GM19239 (cell line): ENCODE measurements around a stretch of chr11.

DNA sequence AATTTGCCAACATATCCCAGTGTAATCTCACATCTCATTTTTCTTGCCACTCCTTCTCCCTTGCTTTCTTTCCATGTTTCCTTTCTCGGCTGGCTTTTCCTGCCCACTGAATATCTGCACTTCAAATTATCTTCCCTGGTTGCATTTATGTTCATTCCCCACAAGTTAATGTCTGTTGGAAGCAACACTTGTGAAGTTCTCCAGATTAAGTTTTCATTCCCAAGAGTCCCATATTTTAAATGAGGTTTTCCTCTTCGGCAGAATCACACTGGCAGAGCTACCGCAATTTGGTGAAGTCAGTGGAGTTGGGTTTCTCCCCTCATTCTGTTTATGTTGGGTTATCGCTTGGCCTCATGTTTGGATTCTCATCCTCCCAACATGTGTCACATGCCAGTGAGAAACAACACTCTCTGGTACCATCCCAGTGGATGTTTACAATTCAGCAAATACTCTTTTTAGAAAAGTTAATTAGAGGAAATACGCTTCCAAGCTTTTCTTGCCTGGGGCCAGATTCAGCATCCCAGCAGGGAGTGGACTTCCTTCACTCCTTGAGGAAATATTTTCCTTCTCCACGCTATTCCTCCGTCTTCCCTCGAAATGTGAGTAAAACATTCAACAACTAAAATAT, 2.2 kb downstream of the PAMR1 start:
- RRBS = no CpG with 5 or more reads among the region's 8 CpGs

DNA sequence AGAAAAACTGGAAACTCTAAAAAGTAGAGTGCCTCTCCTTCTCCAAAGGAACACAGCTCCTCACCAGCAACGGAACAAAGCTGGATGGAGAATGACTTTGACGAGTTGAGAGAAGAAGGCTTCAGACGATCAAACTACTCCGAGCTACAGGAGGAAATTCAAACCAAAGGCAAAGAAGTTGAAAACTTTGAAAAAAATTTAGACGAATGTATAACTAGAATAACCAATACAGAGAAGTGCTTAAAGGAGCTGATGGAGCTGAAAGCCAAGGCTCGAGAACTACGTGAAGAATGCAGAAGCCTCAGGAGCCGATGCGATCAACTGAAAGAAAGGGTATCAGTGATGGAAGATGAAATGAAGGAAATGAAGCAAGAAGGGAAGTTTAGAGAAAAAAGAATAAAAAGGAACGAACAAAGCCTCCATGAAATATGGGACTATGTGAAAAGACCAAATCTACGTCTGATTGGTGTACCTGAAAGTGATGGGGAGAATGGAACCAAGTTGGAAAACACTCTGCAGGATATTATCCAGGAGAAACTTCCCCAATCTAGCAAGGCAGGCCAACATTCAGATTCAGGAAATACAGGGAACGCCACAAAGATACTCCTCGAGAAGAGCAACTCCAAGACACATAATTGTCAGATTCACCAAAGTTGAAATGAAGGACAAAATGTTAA, 41.4 kb downstream of the TRIM44 start:
- RRBS = no CpG with 5 or more reads among the region's 13 CpGs

DNA sequence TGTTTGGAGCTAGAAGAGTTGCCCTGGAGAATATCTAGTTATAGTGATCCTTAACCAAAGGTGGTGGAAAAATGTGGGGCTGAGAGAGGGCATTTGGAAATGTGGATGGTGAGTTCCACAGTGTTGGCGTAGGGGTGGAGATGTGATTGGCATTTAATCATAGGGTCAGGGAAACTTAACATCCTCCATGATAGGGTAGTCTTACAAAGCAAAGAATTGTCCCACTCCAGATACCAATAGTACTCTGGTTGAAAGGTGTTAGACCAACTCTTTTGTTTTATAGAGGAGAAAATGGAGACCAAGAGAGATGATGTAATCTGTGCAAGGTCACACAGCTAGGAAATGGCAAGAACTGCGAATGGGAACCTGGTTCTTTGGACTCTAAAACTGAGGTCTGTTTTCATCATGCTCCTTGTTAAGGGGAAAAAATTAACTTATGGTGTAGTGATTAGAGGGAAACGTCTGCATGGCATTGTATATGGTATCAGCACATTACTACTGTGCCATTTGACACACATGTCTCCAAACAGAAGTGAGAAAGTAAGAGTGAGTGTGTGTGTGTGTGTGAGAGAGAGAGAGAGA, 171.2 kb downstream of the COMMD9 start:
- RRBS = no CpG with 5 or more reads among the region's 3 CpGs

DNA sequence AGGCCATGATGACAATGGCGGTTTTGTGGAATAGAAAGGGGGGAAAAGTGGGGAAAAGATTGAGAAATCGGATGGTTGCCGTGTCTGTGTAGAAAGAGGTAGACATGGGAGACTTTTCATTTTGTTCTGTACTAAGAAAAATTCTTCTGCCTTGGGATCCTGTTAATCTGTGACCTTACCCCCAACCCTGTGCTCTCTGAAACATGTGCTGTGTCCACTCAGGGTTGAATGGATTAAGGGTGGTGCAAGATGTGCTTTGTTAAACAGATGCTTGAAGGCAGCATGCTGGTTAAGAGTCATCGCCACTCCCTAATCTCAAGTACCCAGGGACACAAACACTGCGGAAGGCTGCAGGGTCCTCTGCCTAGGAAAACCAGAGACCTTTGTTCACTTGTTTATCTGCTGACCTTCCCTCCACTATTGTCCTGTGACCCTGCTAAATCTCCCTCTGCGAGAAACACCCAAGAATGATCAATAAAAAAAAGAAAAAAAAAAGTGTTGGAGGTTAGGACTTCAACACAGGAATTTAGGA, 143.6 kb downstream of the COMMD9 start:
- RRBS = no CpG with 5 or more reads among the region's 6 CpGs

- RRBS = no CpG with 5 or more reads among the region's 4 CpGs
These were observed 140.5 kb downstream of the COMMD9 start for GRCh38 chr11:36148625-36149219.

DNA sequence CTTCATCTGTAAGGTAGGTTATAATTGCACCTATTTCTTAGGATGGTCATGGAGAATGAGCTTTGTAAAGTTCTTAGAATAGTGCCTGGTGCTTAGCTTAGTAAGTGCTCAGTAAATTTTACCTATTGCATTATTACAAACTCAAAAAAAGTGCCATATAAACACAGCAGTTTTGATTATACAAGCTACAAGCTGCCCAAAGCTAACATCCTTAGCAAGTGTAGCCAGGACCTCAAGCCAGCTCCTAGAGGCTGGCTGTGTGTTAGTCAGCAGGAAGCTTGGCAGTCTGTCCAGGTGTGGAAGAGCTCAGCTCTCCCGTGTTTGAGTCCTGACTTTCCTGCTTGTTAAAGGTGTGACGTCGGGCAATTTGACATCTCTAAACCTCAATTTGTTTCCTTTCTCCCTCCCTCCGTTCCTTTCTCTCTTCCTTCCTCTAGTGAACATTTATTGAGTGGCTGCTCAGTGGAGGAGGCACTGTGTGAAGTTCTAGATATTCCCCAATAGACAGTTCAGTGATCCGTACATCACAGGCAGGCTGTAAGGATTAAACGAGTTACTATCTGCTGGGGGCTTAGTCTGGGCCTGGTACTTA, 68.5 kb downstream of the PRR5L start:
- RRBS = no CpG with 5 or more reads among the region's 6 CpGs

GRCh38 chr11:36367697-36368368, 71.7 kb downstream of the PRR5L start:
- RRBS = no CpG with 5 or more reads among the region's 9 CpGs

DNA sequence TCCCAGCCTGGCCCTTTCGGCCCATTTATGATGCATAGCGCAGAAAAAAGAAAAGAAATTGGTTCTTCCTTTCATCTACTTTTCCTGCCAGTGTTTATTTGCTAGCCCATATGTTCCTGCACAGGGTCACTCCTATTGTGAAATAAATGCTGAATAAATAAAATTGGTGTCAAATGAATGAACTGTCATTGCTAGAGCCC, 91.9 kb downstream of the PRR5L start:
- RRBS = no CpG with 5 or more reads among the region's 2 CpGs

DNA sequence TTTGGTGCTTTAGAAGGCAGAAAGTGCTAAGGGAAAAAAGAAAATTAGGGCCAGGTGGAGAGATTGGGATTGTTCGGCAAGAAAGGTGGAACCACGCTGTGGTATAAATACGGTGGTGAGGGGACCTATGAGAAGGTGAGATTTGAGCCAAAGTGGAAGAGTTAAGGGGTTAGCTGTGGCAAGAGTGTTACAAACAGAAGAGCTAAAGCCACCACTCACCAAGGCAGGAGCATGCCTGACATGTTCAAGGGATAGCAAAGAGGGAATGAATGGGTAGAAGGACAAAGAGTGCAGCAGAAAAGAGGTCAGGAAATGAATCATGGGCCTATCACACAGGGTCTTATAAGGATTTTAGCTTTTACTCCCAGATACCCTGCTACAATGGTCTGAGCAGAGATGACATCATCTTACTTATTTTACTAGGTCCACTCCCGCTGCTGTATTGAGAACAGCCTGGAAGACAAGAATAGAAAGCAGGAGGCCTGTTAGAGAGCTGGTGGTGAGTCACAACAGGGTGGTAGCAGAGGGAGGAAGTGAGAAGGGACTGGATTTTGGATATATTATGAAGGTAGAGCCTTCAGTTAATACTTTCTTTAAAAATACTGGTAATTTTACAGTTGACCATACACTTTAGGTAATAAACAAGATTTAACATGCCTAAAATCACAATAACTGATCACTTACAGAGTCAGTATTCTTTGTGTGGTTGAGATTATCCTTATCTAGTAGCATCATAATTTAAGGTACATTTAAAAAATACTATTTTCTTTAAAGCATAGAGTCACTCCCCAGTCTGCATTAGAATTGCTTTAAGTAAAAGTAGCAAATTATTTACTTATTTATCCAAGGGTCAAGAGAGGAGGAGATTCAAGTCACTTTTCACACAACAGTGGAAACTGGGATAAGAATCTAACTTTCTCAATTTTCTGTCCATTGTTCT, 9.6 kb downstream of the TRAF6 start:
- RRBS = no CpG with 5 or more reads among the region's 4 CpGs

DNA sequence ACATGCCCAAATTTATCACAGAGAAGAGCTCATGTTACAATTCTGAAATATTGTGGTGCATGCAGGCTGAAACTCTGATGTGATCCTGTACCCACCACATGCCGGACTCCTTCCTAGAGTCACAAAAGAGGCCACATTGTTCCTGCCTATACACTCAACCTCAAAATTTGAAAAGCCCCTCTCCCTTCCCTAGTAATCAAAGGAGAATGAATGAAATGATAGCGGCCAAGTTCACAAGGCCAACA, 1.3 kb downstream of the TRAF6 start:
- RRBS = 78% methylated on average over 1 of the region's 2 CpGs

GRCh38 chr11:40291175-40291734, 1168.2 kb downstream of the LRRC4C start:
- RRBS = no CpG with 5 or more reads among the region's 4 CpGs

- RRBS = no CpG with 5 or more reads among the region's 32 CpGs
These were observed 1165.6 kb downstream of the LRRC4C start for GRCh38 chr11:40293593-40294558.

DNA sequence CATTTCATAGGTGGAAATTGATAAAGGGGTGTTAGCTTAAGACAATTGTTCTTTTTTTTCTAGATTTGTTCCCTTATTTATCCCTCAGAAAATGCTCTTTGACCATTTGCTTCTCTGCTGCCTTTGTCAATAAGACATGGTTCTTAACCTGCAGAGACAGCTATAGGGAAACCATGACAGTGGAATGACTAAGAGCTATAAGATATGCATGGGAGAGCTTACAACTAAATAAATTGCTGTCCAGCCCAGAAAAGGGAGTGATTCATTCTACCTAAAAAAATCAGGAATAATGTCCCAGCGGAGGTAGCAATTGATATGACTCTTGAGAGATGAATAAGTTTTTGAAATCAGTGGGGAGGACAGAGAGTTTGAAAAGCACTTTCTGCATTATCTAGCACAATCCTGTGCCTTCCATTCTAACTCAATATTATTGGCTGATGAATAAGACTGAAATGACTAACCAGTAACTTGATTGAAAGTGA, 680.6 kb upstream of the API5 start:
- RRBS = no CpG with 5 or more reads among the region's 1 CpG

DNA sequence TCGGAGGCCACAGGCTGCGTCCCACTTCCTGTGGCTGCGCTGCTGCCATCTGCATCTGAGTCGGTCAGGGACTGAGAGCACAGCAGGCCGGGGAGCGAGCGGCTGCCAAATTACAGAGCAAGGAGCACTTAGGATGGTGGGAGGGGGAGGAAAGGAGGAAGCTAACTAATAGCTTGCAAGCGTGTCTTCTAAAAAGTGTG, 42.6 kb upstream of the API5 start:
- RRBS = no CpG with 5 or more reads among the region's 8 CpGs

- RRBS = no CpG with 5 or more reads among the region's 5 CpGs
These were observed 116.2 kb downstream of the TTC17 start for GRCh38 chr11:43474576-43475631.

DNA sequence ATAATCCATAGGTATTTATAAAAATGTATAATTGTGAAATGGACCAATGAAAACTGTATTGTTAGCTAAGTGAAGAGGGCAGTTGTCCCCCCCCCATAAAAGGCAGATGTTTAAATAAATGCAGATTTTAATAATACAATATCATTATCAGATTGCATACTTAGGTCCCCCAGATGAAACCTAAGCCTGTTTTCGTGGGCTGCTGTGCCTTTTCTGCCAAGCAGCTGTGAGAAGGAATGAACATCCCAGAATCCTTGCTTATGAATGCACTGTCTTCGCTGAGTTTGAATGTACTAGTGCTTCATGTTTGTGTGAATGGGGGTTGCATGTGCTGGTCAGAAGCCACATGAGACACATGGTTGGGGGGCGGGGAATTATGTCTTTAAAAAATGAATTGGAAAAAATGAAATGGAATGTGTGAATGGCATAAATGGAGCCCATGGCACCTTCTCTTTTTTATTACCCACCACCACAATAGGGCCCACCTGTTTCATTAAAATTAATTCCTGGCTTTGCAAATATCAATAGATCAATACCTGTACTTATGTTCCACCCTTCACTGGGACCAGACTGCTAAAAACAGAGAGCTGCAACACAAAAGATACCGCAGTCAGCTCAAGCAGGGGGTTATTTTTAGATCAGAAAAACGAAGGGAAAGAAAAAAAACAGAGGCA, 125.3 kb upstream of the HSD17B12 start:
- RRBS = no CpG with 5 or more reads among the region's 5 CpGs

DNA sequence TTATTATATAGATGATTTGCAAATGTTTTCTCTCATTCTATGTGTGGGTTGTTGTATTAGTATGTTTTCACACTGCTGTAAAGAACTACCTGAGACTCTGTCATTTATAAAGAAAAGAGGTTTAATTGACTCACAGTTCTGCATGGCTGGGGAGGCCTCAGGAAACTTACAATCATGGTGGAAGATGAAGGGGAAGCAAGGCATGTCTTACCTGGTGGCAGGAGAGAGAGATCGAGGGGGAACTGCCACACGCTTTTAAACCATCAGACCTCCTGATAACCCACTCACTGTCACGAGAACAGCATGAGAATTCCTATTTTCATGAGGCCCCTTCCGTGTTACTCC, 55.1 kb downstream of the HSD17B12 start:
- RRBS = no CpG with 5 or more reads among the region's 4 CpGs

- RRBS = no CpG with 5 or more reads among the region's 21 CpGs
These were observed 18.2 kb downstream of the ALKBH3 start for GRCh38 chr11:43898546-43899523.

GRCh38 chr11:43937212-43937733, 5.2 kb upstream of the C11orf96 start:
- RRBS = no CpG with 5 or more reads among the region's 6 CpGs

DNA sequence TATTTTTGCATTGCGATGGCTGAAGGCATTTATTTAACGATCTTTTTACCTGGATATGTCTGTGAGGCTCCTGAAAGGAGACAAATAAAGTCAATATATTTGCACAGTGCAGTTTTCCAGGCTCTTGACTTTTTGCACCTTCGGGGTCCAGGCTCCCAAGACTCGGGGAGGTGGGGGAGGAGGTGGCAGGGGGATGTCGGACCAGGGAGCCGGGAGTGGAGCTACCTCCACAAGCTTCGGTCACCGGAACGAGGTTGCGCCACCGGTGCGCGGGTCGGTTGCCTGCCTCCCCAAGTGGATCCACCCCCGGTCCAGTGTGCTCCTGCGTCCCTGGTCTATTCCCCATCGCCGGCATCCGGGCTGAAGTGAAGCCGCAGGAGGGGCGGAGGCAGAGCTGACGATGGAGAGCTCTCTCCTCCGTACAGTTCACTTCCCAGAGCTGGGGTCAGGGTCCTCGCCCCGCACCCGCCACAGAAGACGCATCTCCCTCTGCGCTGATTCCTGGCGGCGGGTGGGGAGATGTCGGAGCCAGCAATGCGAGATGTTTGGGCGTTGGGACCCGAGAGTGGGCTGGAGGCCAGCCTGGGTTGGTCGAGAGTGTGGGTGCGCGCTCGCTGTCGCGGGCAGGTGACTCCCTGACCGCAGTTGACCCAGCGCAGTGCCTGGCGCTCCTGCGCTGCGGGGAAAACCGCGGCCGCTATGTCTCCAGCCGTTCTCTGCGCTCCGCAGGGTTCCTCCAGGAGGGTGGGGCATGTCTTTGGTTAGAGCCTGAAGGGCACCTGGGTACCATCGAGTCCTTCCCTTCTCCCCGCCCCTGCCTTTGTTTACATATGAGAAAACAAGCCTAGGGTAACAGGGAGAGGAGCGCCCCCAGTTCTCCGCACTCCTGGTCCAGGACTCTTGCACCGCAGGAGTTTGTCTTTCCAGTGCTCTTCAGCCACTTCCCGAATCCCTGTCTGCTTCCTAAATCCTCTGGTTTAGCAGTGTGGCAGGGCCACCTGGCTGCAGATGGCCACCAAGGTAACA, 1.6 kb downstream of the C11orf96 start:
- RRBS = 1% methylated on average over 8 of the region's 57 CpGs